Esophagus muscularis mucosa (tissue), 4 donors: Measurements from ENCODE around the gene HMGN1.

GRCh38 chr21:38822495-38823350, 17.0 kb downstream of the ETS2 start:
- PRO-cap: unidirectional peak, plus-strand start at chr21:38823111; bidirectional peak, plus-strand start at chr21:38823201, minus-strand start at chr21:38823188
- RAMPAGE, long total RNA, 4 experiments: no peak in any of the 4 experiments

DNA sequence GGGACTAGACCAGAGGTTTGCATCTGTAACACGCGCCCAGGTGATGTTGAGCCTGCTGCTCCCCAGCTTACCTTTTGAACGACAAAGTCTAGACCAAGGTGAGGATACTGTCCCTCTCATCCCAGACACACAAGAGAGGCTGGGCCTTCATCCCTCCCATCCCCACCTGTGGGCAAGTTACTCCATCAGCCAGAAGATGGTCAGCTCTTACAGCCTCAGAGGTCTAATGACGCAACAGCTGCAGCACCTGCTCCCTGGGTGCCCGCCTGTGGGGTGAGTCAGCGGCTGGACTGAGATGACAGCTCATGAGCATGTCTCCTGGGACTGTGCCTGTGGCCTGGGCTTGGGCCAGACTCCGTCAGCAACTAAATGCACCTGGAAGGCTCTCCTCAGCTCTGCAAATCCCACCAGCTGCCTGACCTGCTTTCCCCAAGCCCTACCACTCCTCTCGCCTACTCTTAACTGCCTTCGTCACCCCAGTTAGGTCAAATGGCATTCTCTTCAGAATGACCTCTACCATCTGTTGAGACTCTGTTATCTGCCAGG, 47.6 kb downstream of the ETS2 start:
- PRO-cap: no peak
- RAMPAGE, long total RNA, 4 experiments: no peak in any of the 4 experiments

GRCh38 chr21:38910263-38911345, 104.9 kb downstream of the ETS2 start:
- PRO-cap: no peak
- RAMPAGE, long total RNA, 4 experiments: no peak in any of the 4 experiments

DNA sequence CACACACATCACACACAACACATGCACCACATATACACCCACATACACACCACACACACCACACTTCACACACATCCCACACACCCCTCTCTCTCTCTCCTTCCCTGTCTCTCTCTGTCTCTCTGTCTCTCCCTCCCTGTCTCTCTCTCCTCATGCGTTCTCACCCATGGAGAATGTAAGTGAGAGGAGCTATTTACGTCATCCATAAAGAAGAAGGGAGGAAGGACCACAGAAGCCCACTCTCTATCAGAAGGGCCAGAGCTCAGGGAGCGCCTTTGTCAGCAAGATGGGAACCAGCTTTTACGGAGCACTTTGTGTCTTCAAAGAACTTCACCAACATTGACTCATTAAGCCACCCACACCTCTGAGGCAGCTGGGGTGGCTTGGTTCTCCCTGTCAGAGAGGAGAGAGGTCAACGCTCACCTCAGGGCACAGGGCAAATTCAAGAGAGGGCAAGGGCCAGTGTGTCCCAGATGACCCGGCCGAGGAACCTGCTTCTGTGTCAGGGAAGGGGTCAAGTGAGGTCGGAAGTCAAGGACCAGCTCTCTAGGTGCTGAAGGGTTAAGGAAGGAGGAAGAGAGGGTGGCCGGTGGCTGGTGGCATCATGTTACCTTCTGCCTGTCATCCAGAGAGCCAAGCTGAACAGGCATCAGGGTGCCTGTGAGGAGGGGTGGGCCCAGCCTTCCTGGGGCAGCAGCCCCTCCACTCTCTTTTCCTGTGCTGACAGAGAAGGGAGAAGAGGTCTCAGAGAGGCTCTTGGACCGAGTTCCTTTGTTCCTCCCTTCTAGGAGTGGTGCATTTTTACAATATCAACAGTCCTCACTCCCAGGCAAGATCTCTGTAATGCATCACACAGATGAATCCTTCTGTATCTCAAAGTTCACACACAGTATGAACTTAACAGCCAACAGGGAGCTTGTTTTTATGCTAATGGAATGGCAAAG, 108.9 kb downstream of the ETS2 start:
- PRO-cap: no peak
- RAMPAGE, long total RNA, 4 experiments: start-site peak on the minus strand in 1 of 4 experiments, centred at position 858 of the sequence, 6 reads per replicate

DNA sequence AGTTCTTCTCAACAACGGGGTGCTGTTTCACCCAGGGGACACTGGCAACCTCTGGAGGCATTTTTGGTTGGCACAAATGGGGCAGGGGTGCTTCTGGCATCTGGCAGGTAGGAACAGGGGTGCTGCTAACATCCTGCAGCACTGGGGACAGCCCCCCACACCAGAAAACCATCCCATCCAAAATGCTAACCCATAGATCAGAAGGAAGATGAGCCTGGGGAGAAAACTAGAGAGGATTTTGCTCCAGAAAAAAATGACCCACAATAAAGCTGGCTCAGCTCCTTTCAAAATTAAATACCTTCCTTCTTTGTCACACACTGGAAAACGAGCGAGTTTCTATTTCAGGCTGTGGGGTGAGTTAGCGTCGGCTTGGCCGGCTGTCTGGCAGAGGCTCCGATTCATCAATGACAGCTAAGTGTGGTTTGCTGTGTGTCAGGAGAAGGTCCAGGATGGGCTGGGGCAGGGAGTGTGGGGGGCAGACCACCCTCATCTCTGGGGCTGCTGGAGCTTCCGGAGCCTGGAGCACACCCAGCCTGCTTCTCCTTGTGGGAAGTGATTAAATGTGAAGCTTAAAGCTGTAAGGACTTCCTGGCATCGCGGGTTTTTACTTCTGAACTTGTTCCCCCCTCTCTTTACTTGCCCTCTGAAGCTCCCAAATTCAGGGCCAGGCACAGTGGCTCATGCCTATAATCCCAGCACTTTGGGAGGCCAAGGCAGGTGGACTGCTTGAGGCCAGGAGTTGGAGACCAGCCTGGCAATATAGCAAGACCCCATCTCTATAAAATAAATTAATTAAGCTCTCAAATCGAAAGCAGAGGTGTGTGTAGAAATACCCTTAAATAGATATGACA, 120.2 kb downstream of the ETS2 start:
- PRO-cap: bidirectional peak, plus-strand start at position 387 of the sequence, minus-strand start at position 406 of the sequence; unidirectional peak, minus-strand start at position 545 of the sequence
- RAMPAGE, long total RNA, 4 experiments: start-site peak on the minus strand in 1 of 4 experiments, centred at position 387 of the sequence, 10 reads per replicate

DNA sequence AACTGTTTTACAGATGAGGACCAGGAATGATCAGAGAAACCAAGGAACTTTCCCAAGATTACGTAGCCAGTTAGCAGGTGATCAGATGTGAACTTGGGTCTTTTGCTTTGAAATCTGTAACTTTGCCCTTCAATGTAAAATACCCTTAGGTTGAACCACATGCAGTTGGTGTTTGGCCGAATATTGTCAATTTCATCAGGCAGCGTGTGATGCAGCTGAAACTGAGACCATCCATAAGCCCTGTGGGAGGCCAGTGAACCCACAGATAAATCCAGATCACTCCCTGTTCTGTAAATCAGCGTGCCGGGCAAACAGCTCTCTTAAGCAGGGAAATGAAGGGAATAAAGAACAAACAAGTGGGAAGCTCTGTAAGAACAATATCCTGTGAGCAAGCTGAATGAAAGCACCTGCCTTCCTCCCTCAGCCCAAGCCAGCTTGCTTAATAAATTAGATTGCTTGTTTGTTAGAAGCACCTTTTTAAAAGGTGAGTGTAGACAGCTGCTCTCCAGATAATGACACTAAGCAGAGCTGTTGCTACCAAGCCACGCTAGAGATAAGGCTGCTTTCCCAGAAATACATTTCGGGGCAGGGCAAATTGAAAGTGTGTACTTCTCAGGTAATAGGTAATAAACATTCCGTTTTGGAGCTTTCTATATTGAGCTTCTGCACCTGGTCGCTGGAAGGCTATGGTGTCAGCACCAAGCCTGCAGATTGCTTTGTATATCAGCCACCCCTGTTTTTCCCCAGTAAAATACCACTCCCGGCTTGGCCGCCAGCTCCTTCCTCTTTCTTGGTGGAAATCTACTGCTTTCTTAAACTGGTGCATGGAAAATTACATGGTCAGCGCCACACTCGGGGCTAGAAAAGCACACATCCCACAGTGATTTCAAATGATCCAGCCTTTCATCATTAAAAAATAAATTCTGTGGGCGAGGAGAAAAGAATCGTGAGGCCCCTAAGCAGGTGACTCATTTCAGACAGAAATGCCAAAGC, 151.1 kb downstream of the ETS2 start:
- PRO-cap: no peak
- RAMPAGE, long total RNA, 4 experiments: no peak in any of the 4 experiments

GRCh38 chr21:39005416-39005973, 177.8 kb downstream of the PSMG1 start:
- PRO-cap: no peak
- RAMPAGE, long total RNA, 4 experiments: no peak in any of the 4 experiments

DNA sequence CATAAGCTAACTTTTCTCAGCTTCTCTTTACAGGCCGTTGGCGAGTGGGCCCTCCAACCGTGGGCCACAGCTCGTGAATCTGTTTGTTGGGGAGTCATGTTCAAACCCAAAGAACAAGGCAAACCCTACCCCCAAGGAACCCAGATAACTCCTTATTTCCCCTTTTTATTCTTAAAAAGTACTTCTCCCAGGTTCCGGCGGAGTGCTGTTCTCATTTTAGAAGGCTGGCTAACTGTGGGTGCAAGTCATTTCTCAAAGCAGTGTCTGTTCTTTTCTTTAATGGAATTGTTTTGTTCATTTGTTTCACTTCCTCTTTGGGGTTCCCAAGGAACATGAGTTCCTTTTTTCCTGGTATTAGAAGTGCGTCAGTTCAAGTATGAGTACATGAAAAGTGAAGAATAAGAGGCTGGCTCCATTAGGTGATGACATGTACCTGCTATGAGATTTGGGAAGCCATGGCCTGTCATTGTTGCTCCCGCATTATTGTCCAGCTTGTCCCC, 88.9 kb downstream of the PSMG1 start:
- PRO-cap: unidirectional peak, plus-strand start at position 428 of the sequence
- RAMPAGE, long total RNA, 4 experiments: no peak in any of the 4 experiments

DNA sequence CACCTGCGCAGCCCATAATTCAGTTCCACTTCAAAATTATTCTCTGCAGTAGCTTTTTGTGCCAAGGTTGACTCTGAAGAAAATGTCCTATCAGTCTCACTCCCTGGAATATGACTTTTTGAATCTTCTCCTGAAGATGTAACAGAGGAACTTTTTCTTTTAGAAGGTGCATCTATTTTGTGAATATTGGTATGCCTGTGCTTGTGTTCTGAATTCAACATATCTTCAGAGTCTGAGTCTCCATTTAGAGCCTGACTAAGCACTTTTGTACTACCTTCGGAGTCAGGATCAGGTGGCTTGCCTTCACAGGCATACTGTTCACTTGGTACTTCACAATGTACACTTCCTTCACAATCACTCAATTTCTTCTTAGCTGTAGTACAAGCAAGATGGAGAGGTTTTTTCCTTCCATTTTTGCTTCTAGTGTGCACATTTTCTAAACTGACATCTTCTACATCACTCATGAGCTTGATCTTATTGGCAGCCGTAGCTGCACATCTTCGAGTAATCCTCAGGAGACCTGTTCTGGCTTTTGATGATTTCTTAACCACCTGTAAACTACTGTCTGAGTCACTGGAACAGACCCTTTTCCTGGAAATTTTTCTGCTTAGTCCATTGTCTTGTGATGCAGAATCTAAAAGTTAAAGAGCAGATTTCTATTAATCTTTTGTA, 13.7 kb upstream of the PSMG1 start:
- PRO-cap: no peak
- RAMPAGE, long total RNA, 4 experiments: no peak in any of the 4 experiments

DNA sequence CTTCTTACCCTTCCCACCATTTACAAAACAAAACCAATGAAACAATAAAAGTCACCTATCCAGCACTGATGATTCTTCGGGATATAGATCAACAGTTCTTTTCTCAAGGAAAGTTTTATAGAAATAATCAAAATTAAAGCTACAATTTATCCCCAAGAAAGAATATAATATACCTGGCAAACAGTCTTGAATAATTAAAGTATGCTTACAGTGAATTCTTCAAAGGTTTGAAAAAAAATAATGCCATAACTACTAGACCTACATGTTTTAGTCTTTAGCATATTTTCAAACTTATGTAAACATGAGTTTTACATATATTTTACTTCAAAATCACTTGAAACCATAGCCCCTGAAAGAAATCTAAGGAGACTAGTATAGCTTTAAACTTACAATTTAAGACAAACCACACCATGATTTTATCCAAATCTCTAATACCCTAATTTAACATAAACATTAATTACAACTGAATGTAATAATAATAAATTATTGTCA, 42.3 kb upstream of the PSMG1 start:
- PRO-cap: no peak
- RAMPAGE, long total RNA, 4 experiments: no peak in any of the 4 experiments

DNA sequence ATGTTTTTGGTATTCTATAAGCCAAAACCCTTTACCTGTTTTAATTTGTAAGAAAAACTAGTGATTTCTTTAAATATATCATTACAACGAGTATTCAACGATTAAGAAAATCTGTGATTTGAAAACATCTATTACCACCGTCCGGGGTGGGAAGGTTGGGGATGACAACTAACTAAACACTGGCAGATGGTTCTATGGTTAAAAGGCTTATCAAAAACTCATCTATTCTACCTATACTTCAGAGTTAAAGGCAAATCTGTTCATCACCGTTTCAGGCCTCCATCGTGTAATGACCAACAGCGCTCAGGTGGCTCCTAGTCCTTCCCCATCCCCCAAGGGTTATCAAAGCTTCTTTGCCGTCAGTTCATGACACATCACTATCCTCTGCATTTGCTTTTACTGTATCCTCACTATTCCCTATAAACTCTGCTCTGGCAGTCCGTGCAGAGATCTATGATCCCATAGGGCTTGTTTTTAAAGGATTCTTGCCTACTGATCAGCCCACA, 8.3 kb downstream of the HMGN1 start:
- PRO-cap: no peak
- RAMPAGE, long total RNA, 4 experiments: no peak in any of the 4 experiments

DNA sequence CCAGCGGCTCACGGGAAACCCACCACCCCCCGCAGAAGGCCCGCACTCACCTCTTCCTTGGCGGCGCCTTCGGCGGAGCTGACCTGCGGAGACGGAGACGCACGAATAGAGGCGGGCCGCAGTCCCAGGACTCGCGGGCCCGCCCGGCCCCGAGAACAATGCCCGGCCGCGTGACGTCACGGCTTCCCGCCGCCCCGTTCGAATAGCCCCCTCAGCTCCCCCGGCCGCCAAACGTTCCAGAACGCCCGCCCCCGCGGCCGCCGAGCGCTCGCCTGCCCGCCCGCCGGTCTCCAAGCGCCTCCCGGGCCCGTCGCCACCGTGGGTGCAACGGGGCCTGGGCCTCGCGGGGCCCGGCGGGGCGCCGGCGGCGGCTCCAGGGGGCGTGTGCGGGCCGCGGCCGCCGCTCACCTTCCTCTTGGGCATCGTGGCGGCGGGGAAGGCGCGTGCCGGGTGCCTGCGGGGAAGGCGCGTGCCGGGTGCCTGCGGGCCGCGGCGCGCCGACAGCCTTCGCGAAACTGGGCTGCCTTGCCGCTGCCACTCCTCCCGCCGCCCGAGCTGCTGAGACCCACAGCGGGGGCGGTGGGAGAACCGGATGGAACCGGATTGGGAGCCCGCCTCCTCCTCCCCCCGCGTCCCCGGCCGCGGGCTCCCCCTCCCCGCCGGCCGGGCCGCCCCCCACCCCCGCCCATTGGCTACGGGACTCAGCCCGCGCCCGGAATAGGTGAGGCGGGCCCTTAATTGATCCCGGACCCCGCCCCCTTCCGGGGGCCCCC, at the start of gene HMGN1:
TSS of gene HMGN1 (minus strand) at position 594 of the 773 bp plus-strand sequence.
- PRO-cap: bidirectional peak, plus-strand start at position 239 of the sequence, minus-strand start at position 80 of the sequence; unidirectional peak, minus-strand start at position 560 of the sequence; bidirectional peak, plus-strand start outside the sequence, minus-strand start at position 621 of the sequence
- RAMPAGE, long total RNA, 4 experiments: start-site peak on the minus strand in 4 of 4 experiments, centred at positions 118 to 570 of the sequence, 75 to 643 reads per replicate

GRCh38 chr21:39386271-39386717, 6.2 kb downstream of the GET1 start:
- PRO-cap: no peak
- RAMPAGE, long total RNA, 4 experiments: no peak in any of the 4 experiments

DNA sequence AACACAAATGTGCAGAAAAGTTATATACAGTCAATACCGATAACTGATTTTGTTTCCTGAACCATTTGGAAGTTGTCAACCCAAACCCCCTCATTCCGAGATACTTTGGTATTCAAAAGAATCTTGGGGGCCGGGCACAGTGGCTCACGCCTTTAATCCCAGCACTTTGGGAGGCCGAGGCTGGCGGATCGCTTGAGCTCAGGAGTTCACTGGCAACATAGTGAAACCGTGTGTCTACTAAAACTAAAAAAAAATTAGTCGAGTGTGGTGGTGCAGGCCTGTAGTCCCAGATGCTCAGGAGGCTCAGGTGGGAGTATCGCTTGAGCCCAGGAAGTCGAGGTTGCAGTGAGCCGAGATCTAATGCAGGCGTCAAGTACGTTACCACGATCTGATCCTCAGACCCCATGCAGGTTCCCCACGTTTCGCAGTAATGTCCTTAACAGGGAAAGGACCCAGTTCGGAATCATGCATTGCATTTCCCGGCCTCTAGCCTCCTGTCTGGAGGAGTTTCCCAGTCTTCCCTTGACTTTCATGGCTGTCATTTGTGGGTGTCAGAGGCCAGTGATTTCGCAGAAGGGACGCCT, 7.9 kb downstream of the GET1 start:
- PRO-cap: no peak
- RAMPAGE, long total RNA, 4 experiments: no peak in any of the 4 experiments

GRCh38 chr21:39670080-39670795, 57.5 kb downstream of the B3GALT5 start:
- PRO-cap: no peak
- RAMPAGE, long total RNA, 4 experiments: no peak in any of the 4 experiments

DNA sequence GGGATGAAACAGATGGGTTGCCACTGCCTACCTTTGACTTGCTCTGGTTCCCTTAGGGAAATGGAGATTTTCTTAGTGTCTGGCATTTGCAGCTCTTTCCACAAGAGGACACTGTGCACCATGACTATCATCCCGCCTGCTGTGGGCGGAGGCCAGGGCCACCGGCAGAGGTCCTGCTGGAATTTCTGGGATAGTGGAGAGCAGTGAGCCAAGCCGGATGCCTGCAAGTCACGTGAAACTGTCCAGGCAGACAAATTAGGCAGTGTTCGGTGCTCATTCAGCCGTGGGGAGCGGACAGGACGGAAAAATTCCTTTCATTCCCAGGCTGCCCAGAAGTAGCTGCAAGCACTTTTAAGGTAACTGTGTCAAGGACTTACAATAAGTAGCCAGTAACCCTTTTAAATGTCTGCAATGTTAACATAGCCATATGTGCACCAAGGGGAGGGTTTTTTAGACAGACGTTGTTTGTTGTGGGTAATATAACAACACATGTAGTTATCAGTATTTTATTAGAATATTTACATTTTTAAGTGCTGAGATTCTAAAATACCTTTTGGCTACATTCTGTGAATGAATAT, 43.5 kb downstream of the IGSF5 start:
- PRO-cap: no peak
- RAMPAGE, long total RNA, 4 experiments: start-site peak on the plus strand in 1 of 4 experiments, centred at position 269 of the sequence, 7 reads per replicate

DNA sequence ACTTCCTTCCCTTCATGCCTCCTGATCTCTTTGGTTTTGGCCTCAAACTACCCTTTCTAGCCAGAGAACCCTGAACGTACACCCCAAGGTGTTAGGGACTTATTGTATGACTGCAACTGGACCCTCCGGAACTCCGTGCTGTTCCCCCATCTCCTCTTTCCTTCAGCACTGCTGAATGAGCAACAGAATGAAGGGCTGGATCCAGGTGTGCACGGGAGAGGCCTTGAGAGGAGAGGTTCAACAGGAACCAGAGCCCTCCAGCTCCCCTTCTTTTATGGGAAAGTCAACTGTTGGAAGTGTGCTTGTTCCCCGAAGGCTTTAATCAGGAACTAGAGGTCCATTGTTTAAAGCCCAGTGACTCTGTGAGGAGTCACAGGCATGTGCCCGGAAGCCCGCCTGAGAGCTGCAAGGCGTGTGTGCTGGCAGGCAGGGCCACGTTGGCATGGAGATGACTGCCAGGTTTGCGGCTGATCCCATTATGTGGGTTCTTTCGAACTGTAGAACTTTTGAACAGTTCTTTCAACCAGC, 3.2 kb downstream of the BACE2 start:
- PRO-cap: unidirectional peak, minus-strand start at position 320 of the sequence
- RAMPAGE, long total RNA, 4 experiments: no peak in any of the 4 experiments

DNA sequence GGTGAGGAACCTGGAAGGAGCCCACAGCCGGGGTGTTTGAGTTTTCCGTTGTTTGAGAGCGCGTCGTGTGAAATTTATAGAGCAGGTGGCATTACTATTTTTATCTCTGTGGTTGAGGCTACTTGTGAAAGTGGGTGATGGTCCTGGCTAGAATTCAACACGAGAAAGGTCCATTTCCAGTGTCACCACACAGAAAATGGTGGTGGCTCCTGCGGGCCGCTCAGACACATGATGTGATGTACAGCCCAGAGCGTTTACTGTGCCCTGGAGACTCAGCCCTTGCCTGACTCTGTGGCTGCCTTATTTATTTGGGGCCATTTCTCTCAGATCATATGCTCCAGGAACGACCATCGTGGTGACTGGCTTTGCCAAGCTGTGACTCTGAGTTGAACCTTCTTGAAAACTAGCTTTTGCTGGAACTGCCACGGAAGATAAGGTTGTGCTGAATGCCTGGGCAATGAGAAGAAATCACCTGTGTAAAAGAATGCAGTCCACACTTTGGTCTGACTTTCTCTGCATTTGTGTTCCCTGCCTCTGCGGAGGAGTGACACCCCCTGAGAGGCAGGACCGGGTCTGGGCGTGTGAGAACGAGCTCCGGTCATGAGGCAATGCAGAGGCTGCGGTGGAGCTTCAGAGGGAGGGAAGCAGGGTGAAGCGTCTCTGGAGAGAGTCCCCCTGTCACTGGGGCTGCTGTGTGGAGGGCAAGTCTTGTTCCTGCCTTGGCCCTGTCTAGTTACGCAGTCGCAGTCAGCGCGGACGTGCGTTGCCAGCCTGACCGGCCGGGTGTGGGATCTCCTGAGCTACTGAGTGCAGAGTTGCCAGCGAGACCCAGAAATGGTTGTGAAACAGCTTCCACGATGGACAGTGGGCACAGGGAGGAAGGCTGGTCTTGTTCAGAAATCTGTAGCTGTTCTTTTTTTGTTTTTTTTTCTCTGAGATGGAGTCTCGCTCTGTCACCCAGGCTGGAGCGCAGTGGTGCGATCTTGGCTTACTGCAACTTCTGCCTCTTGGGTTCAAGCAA, 48.4 kb downstream of the BACE2 start:
- PRO-cap: no peak
- RAMPAGE, long total RNA, 4 experiments: no peak in any of the 4 experiments

DNA sequence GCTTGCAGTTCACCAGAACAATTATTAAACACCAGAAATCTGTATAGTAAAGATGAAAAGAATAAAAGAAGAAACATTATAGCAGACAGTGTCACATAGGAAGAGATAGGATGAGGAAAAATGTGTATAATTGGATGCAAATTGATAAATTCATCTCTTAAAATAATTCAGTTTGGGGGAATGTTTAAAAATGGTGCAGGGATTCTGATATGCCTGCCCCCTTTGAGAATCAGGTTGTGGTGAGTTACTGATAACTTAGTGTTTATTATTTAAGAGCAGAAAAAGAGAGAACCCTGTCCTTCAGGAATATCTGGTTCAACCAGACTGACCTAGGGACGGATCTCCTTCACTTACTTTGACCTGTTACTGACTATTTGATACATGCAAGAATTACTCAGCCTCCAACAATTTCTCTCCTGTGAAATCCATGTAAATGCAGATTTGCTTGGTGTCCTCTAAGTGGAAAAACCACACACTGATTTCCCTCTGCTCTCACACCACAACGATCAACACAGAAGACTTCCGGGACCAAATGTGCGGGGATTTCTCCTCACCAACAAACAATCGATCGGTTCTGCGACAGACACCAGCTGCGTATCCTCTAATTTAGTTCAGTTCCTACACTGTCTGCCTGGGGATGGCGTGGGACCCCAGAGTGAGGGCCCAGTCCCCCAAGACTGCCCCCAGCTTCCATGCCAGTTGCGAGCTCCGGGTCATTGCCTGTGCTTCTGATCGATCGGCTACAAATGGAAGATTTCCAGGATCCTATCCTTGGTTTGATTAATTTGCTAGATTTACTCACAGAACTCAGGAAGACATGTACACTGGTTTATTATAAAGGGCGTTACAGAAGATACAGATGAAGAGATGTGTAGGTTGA, 51.6 kb downstream of the BACE2 start:
- PRO-cap: no peak
- RAMPAGE, long total RNA, 4 experiments: no peak in any of the 4 experiments

GRCh38 chr21:41250260-41251018, 66.2 kb upstream of the FAM3B start:
- PRO-cap: no peak
- RAMPAGE, long total RNA, 4 experiments: no peak in any of the 4 experiments